ENCODE measurements around a stretch of chr4.

GRCh38 chr4:22727894-22728179 lies 212.0 kb upstream of the ADGRA3 start:
- PRO-cap: no peak

GRCh38 chr4:22876165-22876467 lies 360.2 kb upstream of the ADGRA3 start:
- PRO-cap: no peak

DNA sequence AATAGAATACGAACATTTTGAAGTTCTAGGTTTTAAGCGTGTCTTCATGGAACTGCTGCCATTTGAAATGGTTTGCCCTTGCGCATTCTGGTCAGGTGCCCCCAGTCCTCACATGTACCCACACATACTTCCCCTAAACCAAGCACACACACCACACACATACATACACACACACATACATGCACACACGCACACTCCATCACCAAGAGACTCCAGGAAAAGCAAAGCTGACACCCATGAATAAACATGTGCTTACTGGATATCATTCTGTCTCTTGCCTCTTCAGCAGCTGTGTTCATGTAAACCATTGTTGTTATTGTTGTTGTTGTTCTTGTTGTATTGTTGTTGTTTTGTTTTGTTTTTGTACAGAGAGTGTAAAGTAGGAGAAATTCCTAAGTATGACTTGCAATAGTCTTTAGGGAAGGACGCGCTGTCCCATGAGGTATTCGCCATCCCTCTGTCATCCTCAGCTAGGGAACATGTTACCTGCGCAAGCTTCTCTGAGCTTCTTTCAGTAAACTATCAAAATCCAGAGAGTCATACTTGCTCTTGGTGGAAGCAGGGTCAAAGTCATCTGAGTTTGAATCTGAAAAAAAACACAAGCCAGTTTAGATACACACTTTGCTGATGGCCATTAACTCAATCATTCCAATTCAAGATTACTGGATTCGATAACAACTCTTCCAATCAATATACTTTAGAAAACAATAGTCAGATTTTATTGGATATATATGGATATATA lies 94.3 kb downstream of the PPARGC1A start:
- PRO-cap: no peak

DNA sequence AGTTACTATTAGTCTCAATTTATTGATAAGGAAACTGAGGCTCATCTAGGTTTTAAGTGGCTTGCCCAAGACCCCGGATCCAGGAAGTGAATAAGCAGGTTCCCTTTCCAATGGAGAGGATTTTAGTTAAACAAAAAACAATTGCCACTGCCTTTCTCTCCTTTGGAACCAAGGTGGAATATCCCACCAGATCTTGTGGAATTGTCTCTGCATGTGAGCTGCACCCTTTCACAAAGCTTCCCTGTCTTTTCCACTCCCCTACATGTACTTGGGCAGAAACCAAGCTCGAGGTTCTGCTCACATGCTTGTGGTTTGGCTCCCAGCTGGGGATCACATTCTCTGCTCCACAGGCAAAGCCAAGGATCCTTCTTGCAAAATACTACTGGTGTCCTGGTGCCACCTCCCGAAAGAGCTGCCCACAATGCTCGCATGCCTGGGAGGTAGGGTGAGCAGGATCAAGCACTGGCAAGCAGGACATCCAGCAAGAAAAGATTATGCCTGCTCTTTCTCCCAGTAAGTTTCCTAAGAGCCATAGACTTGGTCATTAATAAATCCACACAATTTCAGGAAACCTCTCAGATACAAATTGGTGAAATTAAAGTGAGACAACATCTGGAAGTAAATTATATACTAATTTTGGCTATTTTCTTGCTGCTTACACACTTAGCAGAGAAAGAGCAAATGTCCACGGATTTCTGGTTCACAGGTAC lies 45.0 kb upstream of the PPARGC1A start:
- PRO-cap: no peak

DNA sequence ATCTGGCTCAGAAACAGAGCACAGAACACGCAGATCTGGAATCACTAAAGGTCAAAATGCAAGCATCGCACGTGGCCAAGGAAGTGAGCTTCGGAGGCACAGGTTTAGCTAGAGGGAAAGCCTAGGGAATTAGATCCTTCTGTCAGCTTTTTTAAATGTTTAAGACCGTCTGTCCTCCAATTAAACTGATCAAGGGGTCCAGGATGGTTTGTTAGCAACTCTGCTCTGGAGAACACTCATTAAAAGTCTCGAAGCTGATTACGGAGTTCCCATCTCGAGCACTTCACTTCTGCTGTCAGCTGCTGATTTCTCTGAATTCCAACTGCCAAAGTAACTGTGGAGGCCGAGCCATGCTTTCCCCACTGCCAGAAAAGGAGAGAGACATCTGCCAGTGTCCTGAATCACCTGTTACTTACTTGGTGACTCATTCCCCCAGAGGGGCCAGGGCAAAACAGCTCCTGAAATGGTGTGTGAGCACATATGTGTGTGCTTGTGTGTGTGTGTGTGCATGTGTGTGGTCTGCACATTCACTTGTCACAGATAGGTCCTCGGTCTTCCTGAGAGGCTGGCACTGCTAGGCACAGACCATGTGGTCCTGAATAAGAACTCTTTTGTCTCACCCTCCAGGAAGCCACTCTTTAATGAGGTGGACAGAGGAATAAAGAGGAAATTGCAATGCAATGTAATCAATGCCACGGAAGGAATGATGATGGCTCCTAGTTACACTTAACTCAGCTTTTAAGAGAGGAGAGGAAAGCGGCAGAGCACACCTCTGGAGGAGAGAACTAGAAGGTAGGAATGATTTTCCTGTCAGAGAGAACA lies 177.9 kb upstream of the PPARGC1A start:
- PRO-cap: no peak

- PRO-cap: no peak
Measured at GRCh38 chr4:24280224-24280560, 304.2 kb downstream of the DHX15 start.

- PRO-cap: no peak
Measured at GRCh38 chr4:24473282-24473696, 111.1 kb downstream of the DHX15 start.

- PRO-cap: no peak
Measured at GRCh38 chr4:25254888-25255514, 21.2 kb downstream of the PI4K2B start.

GRCh38 chr4:25843600-25844263 lies 19.1 kb downstream of the SEL1L3 start:
- PRO-cap: bidirectional peak, plus-strand start at chr4:25844087, minus-strand start at chr4:25843946

- PRO-cap: unidirectional peak, plus-strand start at chr4:25862053; unidirectional peak, plus-strand start at chr4:25862164; unidirectional peak, plus-strand start at chr4:25862297
Measured at GRCh38 chr4:25861905-25862645, 713 bp downstream of the SEL1L3 start.

- PRO-cap: bidirectional peak, plus-strand start at chr4:25880407, minus-strand start at chr4:25880256
Measured at GRCh38 chr4:25880113-25880698, 17.4 kb upstream of the SEL1L3 start.

DNA sequence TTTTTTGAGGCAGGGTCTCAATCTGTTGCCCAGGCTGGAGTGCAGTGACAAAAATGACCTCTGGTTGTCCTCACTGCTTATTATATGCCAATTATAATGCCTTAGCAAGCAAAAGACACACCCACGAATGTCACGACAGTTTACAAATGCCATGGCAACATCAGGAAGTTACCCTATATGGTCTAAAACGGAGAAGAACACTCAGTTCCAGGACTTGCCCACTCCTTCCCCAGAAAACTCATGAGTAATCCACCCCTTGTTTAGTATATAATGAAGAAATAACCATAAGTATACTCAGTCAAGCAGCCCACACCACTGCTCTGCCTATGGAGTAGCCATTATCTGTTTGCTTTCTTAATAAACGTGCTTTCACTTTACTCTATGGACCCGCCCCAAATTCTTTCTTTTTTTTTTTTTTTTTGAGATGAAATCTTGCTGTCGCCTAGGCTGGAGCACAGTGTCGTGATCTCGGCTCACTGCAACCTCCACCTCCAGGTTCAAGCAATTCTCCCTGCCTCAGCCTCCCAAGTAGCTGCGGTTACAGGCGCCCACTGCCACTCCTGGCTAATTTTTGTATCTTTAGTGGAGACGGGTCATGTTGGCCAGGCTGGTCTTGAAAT lies 106.2 kb downstream of the SMIM20 start:
- PRO-cap: no peak

DNA sequence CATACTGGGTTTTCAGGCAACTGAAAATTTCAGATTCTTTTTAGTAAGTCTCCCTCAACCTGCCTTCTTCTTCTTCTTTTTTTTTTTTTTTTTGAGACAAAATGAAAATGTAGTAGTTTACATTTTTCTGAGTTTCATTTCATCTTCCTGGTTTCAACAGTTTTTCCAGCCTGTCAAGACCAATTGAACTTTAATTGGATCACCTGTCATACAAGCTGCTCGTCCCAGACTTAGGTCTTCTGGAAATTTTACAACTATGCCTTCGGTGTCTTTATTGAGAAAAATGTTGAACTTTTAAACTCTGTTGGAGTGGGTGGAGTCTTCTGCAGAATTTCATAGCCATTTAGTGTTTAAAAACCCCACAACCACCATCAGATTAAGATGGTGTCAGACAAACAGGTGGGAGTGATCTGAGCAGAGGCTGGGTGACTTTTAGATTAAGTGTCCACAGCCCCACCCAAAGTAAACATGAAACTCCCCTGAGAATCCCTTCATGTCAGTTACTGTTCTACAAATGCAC lies 175.8 kb upstream of the RBPJ start:
- PRO-cap: no peak

- PRO-cap: bidirectional peak, plus-strand start at chr4:26319790, minus-strand start at chr4:26319306
Measured at GRCh38 chr4:26319460-26319907, 1.3 kb upstream of the RBPJ start.

DNA sequence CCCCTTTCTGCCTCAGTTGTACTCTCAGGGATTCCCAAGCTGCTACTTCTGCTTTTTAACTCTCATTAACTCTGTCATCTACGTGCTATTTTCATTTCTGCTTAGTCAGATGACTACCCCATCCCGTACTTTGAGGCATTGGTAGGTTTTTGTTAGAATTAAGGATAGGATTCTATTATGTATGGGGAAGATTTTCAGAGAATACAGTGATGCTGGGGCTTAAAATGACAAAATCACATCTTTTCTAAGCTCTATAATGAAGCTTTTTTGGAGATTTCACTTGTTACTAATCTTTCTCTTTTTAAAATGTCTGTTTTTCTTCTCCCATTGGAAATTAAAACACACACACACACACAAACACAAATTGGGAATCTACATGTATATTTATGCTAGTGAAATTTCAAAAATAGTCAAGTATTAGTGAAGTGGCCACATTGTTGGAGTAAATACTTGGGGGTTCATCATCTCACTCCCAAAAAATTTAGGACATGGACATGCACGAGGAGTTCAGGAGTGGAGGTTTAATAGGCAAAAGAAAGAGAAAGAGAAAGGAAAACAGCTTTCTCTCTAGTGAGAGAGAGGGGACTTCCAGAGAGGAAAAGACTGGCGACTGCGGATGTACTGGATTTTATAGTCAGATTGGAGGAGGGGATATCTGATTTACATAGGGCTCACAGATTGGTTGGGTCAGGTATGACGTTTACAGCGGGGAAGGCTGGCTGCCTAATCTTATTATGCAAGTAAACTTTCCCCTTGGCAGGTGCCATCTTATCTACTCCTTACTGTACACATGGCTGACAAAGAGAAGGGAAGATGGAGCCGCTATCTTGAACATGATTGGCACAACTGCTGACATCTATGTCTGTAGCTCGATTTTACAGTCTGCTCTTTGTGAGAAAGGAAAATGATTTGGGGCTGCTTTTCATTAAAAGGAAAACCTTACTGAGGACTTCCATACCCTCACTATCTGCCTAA lies 25.2 kb downstream of the RBPJ start:
- PRO-cap: unidirectional peak, minus-strand start at position 605 of the sequence

- PRO-cap: no peak
Measured at GRCh38 chr4:26766103-26766648, 94.5 kb upstream of the STIM2 start.

DNA sequence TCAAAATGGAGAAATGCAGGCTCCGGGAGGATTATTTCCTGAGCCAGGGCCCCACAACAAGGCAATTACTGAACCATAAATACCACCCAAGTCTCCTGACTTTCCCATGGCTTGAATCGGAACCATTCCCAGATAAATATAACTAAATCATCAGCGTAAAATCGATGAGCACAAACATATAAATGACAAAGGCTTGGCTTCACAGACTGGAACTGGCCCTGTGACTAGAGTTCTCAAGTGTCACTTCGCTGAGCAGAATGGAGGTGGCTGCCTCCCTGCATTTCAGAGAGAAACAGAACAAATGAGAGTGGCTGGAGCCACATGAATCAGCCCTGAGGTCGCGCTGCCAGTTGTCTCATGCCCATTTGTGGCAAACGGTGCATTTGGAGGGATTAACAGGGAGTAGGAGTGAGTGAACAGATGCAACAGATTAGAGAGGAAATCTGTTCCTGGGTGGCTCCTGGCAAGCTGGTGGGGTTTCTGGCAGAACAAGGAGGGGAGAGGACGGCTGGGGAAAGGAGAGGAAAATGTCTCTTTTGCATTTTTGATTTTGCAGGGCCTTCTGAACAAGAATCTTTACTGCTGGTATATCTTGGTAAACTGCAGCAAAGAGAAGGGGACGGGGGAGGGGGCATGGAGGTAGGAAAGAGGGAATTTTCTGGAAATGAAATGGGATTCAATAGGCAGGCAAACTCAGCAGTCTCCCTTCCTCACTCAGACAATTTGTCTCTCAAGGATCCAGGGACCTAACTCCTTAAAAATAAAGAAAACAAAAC lies 57.2 kb upstream of the STIM2 start:
- PRO-cap: no peak

DNA sequence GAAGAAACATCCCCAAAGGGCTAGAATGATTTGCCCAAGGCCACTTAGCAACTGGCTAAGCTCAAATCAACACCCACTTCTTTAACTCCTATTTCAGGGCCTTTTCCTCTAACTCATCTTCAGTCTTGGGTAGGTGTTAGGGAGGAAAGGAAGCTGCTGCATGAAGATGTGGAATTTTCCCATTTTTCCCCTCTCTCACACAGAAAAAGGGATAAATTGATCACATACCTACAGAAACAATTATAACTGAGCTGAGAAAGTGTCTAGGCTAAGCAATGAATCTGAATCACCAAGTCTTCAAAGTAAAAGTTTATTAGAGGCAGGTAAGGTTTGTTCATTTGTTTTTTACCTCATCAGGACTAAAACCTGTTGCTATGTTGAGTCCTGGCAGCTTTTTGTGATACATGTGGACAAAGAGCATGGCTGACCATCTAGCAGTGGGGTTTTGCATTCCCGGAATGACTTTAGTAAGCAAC lies 31.2 kb upstream of the STIM2 start:
- PRO-cap: no peak

DNA sequence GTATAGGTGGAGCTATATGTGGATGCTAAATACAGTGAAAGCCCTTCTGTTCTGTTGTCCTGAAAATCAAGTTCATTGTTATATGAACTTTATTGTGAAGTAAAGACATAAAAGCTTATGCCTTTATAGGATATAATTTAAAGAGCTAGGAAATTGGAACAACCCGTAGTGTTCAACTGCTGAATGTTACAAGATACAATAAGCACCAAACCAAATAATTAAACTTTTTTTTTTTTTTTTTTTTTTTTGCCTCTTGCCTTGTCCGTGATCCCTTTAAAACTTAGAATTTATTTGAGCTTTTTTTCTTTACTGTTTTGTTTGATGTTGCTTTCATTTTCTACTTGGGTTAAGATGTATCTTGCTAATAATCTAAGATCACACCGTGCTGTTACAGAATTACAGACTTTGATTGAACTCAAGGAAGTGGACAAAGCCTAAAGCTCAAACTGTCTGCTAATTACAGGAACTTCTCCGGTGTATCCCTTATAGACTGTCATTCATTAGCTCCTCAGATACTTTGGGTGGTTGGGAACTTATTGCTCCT lies 26.4 kb downstream of the STIM2 start:
- PRO-cap: no peak

DNA sequence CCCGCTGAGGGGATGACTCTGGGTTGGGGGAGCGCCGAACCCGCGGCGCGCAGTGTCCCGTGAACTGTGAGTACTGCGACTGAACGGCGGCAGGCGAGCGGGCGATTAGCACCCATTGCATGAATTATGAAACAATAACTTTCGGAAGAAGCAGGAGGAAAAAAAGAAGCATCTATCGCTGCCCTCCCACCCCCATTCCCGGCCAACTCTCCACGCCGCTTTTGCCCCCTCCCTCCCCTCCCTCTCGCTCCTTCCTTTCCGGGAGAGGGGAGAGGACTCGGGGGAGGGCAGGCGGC lies 836 bp downstream of the PCDH7 start:
- PRO-cap: bidirectional peak, plus-strand start outside the sequence, minus-strand start at position 77 of the sequence

All from bile duct (tissue), 1 donor.